A673 (cell line): ENCODE results near the gene CSRP2.

GRCh38 chr12:74537395-74537596 lies 339 bp upstream of the ATXN7L3B start:
- PRO-cap = unidirectional peak, plus-strand start at chr12:74537465

DNA sequence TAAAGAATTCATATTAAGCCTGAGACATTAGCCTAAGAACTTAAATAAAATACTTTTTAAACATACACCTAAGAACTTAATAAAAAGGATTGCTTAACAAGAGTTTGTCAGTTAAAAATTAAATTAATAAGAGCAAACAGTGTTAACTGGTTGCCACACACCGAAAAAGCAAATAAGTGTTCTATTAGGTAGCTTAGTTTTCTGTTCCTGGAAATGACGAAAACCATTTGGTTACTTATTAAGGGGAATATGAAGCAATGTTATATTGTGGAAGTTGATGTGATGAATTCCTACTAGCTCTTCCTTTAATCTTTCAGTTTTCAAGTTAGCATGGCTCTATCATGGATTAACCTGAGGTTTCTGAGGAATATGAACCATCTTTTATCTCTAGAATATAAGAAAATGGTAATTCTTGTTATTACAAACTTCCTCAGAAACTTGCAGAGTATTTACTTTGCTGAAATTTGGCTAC lies 245.9 kb downstream of the KCNC2 start:
- PRO-cap = no peak

DNA sequence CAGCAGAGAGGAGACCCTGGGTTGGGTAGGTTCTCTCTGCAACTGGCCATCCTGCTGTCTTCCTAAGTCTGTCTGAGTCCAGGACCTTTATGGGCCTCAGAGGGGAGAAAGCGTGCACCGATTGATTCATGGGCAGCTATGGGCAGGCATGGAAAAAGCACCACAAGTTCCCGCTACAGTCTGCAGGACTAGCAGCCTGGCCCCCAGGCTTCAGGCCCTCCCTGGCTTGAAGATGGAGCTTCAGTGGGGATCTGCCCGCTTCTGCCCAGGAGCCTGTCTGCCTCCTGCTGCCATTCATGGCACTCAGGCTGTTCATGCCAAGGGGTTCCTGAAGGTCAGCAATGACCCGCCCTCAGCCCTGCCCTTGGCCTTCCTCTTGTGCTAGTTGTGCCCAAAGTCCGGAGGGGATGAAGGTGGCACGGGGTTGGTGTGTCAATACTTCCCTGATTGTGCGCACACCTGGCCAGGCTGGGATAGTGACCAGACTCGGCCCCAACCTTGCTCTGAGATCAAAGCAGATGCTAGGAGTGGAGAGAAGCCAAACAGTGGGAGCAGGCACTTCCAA lies 224.1 kb downstream of the KCNC2 start:
- PRO-cap = no peak

- PRO-cap = bidirectional peak, plus-strand start at chr12:75659039, minus-strand start at chr12:75658968
These were observed 147.4 kb upstream of the KRR1 start for GRCh38 chr12:75658823-75659236.

DNA sequence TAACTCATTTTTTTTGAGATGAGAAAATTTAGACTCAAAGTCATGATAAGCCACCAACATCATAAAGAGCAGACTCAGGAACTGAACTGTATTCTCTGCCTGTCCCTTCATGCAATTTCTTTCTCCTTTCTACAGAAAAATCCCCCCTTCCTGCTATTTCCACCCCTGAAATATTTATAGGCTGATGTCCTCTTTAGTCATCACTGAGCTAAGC lies 148.5 kb upstream of the KRR1 start:
- PRO-cap = no peak

- PRO-cap = no peak
These were observed 148.7 kb upstream of the KRR1 start for GRCh38 chr12:75660224-75660408.

DNA sequence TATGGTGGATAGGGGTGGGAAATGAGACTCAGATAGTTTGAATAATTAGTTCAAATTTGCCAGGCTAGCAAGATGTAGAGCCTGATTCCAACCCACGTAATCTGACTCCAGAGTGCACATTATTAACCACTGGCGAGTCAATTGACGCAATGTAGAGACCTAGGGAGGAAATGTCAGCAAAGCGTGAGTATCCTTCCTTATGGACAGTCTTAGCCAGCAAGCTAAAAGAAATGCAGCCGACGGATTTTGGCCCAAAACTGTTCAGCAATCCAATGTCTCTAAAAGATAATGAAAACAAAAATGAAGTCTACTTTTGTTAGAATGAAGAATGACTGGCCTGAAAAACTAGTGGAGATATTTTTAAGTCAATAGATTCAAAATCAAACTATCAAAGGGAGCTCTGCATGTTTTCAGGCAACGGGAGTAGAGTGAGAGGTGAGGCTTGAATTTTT lies 193.3 kb upstream of the KRR1 start:
- PRO-cap = no peak

DNA sequence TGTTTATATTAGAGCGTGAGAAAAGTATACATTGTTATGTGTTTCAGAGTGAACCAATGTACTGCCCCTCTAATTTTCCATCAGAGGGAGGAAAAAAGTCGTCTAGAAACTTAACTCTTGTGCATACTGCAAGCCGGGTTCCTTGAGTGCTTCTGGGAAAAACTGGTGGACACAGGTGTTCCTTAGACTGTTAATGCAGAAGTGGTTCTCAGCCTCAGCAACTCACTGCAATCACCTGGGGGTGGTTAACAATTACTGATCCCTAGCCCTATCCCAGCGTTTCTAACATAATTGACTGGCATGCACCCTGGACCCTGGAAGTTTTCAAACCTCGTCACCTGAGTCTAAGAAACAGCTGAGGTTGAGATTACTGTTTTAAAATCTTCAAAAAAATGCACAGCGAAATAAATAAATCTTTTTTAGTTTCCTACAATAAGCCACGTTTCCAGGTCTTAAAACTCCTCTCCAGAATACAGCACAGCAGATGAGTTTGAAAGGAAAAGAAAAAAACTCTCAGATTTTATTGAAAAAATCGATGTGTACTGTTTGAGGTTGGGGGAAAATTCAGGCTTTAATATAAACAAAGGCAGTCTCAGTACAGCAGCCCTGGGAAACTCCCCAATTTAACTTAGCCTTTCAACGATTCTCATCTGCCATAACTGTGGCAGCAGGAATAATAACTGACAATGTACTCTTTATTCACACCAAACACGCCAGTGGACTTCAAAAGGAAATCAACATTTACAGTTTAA lies 98.4 kb downstream of the NAP1L1 start:
- PRO-cap = no peak

DNA sequence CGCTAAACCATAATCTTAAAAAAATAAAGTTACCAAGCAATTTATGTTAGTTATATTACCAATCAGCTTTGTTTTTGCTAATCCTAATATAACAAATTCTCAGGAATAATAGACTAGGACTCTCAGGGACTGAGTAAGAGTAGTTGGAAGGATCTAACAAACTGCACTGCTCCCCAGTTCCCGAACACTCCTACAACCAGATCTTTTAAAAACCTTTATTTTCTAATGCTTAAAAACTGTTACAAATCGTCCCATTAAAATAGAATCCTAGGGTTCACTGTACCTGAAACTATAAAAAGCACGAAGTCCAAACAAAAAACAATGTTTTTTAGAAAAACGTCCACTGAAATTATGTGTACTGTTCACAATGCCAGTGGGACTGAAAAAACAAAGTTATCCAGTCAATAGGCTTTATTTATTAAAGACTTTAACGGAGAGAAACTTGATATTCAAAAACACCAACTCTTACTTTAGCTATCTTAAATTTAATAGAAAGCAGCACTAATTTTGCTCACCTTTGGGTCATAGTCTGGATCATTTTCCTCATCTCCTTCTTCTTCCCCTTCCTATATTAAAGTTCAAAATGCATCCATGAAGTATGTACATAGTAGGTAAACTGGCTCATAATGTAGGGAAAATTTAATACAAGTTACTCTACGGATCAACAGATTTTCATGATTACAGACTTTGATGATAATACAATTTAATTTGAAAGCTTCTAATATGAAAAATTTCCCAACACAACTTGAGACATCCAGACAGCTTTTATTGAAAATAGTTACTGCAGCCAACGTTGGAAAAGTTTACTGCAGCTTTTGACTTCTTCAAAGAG lies 35.6 kb downstream of the NAP1L1 start:
- PRO-cap = no peak

- PRO-cap = no peak
These were observed 34.9 kb downstream of the NAP1L1 start for GRCh38 chr12:76049517-76050052.

DNA sequence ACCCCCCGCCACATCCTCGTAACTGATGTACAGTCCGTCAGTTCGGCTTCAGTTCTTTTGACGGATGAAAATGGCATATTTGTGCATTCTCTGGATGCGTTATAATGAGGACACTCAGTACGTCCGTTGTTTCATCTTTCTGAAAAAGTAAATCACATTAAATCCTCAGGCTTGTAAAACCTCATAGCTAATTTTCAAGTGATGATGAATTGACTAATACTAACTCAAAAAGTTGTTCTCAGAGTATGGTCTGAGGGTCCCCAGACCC lies 756 bp upstream of the NAP1L1 start:
- PRO-cap = no peak

- PRO-cap = no peak
These were observed 1.0 kb upstream of the NAP1L1 start for GRCh38 chr12:76085575-76085829.

GRCh38 chr12:76369493-76370033 lies 21.3 kb upstream of the BBS10 start:
- PRO-cap = no peak

- PRO-cap = no peak
These were observed 24.9 kb upstream of the BBS10 start for GRCh38 chr12:76372951-76373605.

DNA sequence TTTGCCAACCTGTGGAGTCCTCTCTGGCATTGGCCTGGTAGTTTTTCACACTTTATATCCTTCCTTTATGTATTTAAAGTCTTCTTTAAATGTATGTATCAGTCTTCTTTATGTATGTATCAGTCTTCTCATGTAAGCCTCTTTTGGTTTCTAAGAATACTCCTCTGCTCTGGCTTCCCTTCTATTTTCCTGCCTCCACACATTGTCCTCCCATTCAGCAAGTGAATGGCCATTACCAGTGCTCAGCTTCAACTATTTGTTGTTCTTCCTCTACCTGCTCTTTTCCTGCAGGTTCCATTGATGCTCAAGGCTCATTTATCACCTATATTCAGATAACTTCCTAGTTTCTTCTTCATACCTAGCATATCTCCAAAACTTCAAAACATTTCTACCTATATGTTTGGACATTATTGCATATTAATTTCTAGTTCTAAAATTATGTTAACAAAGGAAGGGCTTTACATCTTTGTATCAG lies 92.5 kb downstream of the OSBPL8 start:
- PRO-cap = no peak

GRCh38 chr12:76542765-76543190 lies 16.8 kb downstream of the OSBPL8 start:
- PRO-cap = no peak

DNA sequence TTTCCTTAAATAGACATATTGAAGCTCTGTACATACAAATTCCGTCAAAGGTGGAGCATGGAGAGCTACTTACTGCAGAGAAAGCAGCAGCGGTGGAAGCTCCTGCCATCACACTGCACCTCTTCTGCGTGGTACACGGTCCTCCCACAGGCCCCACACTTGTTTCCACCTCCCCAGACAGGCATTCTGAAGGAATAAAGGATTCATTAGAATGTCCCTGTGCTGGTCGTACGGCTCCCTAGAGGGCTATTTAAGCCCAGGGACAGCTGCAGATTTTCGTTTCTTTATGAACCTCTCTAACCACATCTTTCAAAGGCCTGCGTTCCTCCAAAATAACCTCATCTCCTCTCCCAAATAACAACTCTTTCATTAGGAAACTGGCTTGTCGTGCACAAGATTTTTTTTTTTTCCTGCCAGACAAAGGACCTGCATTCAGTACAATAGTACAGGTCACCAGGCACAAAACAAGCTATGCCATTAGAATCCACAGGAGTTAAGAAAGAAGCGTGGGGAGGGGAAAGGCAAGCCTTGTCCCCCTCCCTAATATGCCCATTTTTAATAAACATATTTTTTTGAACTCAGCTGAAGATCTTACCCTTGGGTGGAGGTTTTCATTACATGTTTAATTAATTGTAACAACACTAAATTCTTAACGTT lies 12.6 kb downstream of the CSRP2 start:
- PRO-cap = no peak

GRCh38 chr12:76866733-76867075 lies 12.1 kb downstream of the CSRP2 start:
- PRO-cap = no peak

GRCh38 chr12:76878689-76879974 lies at the start of gene CSRP2:
Gene CSRP2, minus strand, starts transcription at chr12:76879019.
- PRO-cap = bidirectional peak, plus-strand start at chr12:76879214, minus-strand start at chr12:76879016

- PRO-cap = no peak
These were observed 207.1 kb upstream of the E2F7 start for GRCh38 chr12:77272538-77272800.